Fibroblast of the aortic adventitia (primary cell): ENCODE measurements around the genes CNEP1R1, HEATR3 and TENT4B.

- CAGE, long polyA plus RNA, result no peak
Measured at GRCh38 chr16:47698133-47698711, 237.1 kb downstream of the PHKB start.

DNA sequence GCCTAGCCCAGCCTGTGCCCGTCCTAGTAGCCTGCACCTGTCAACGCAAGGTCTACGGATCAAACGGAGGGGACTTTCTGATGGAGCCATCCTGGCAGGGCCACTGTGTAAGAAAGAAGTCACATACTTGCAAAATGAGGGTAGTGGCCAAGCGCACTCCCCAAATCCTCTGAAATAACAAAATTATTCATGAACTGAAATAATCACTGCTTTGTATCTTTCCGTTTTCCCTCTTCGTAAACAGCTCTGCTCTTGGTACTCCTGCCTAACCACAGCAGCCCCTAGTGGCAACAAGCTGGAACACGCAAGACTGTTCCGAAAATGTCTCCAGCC, 100.9 kb downstream of the ABCC12 start:
- CAGE, long polyA plus RNA, result no peak

- CAGE, long polyA plus RNA, result no peak
Measured at GRCh38 chr16:48245167-48245435, 1.0 kb downstream of the LONP2 start.

GRCh38 chr16:48501755-48502551, 108.0 kb downstream of the N4BP1 start:
- CAGE, long polyA plus RNA, result no peak

DNA sequence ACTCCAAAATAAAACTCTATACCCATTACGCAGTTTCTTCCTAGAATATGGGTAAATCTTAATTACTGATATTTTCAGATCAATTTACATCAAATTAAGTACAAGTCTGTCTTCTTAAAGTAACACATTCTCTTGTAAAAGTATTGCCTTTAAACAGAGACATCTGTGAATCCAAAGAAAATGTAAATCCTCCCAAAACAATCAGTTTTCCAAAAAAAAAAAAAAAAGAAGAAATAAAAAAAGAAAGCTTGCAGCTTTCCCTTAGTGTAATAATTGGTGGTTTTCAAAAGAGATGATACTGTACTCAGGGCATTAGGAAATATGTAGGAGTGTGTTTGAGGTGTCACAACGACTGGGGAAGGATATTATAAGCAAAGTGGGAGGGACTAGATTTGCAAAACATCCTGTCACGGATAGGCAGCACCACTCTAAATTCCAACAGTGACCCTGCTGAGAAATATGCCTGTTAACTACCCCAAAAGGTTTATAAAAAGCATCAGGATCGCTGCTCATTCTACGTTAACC, 51.8 kb downstream of the N4BP1 start:
- CAGE, long polyA plus RNA, result no peak

DNA sequence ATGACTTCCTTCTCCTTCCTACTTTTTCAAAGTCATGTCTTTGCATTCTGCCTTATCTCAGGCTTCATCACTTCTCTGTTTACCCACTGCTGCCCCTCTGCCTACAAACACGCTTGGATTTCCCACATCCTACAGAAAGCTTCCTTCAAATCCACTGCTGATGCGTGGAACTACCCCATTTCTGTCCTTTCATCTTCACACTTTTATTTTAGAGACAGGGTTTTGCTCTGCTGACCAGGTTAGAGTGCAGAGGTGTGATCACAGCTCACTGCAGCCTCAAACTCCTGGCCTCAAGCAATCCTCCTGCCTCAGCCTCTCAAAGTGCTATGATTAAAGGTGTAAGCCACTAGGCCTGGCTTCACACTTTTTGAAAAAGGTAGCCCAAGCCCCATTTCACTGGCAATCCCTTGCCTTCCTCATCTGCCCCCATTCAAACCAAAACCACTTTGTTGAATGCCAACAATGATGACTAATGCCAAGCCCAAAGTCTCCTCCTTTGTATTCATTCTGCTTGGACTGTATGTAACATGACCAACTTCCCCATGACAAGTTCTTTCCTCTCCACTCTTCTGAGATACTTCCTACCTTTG, 33.2 kb downstream of the N4BP1 start:
- CAGE, long polyA plus RNA, result no peak

DNA sequence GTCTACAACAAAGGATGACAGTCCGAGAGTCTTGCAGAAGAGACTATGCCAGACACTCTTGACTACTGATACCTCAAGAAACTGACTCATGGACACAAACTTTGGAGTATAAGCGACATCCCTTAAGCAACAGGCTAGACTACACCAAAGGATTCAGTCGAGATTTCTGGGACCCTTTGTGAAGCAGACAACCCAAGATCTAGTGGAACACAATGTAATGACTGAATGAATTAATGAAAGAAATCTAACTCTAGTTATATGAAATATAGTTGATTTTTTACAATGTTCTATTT, 22.9 kb downstream of the N4BP1 start:
- CAGE, long polyA plus RNA, result no peak

- CAGE, long polyA plus RNA, result no peak
Measured at GRCh38 chr16:49019718-49020415, 261.8 kb downstream of the CBLN1 start.

DNA sequence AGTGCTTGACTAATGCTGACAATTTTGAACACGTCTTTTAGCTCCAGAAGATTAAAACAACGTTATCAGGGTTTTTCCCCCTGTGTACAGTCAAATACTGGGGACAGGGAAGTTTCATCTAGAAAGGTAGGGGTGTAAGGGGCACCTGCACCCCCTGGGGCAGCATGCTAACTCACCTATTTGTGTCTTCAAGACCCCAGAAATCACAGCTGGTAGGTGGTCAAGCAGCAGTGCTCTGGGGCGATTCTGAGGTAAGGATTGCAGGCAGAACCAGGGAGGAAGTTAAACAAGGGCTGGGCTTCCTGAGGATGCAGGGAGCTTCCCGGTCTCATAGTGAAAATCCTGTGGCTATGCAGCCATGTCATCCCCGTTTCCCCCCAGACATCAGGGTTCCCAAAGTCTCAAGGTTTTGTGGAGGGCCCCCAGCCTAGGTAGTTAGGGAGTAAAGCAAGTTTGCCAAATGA, 78.4 kb downstream of the C16orf78 start:
- CAGE, long polyA plus RNA, result no peak

DNA sequence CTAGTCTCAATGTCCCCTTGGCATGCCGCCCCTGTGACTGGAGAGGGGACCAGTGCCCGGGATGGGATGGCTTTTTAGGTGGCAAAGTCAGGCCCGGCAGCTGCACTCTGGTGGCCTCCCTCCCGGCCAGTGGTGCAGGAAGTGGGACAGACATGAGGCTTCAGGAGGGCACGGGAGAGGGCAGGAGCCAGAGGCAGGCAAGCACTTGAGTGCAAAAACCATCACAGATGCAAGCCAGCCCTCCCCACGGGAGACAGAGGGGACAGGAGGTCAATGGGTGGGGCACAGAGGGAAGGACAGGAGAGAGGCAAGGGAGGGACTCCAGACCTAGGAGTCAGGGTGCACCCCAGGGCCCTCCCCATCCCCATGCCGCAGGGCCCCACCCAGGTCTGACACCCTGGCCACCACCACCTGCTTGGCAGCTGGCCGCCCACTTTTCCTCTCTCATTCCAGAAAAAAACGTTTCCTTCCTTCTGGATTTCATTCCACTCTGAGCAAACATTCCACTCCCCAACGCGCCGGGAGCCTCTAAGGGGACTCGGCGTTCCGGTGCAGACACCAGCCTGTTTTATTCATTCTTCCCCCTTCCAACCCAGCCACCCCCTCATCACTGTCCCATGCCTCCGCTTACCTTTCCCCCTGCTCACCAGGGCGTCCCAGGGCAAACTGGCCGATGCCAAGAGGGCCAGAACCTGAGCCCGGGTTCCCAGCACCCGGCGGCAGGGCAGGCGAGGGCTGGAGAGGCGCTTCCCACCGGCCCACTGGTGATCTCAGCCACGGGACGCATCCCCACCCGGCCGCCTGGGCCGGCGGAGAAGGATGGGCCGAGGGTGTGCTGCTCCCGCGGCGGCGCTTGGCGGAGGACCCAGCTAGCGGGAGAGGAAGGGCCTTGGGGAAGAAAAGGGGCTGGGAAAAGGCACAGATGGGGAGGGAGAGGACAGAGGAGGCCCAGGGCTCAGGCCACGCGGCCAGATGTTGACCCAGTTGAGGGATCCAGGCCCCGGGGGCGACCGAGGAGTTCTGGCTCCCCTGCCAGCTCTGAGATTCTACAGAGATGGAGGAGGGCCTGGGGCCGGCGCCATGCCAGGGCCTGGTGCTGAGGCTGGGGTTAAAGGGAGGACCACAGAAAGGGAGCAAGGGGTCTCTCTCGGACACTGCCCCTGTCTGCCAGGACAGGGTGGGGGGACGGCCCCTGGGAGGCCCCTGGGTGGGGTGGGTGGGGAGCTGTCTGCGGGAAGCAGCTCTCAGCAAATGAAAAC, 192.0 kb downstream of the ZNF423 start:
- CAGE, long polyA plus RNA, result no peak

DNA sequence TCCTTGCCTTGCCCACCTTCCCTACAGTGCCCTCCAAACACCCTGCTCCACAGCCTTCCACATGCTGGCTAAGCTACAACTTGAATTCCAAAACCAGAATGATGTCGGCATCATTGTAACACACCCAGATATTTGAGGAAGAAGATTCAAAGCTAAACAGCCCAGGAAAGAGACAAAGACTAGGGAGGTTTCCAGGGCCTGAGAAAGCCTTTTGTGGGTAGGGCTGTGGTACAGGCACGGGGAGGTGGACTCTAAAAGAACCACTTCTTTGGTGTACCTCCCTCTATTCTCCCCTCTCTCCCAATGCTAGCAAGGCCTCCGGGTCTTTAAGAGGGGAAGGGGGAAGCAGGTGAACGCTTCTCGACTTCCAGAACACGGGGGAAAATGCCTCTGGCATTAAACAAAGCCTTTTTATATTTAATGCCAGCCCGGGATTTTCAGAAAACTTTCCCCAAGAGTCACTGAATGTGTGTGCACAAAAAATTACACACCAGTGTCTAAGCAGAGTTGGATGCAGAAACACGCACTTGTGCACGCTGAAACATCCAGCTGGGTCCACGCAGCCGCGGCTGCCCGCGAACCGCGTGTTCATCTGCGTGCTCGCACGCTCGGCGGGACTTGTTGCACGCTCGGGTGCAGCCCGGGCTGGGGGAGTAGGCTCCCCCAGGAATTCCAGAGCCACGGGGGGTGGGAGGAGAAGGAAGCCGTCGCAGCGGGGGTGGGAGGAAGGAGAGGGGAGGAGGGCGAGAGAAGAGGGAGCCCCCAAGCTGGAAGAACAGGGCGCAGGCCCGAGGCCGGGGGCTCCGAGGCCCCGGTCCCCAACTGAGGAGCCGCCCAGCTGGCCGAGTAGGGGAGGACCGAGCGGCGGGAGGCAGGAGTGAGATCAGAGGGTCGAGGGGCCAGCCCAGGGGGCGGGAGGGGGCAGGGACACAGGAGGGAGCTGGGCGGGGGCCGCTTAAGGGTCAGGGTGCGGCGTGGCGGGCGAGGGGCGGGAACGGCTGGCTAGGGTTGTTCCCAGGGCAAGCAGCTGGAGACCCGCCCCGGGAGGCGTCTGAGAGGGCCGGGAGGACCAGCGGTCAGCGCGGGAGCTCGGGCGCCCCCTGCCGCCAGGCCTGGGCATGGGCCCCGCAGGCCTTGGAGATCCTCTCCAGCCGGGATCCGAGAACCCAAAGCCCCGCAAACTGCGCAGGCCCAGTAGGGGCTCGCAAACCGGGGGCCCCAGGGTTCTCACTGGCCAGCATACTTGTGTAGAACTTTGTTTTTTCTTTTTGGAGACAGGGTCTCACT, 20.3 kb upstream of the ZNF423 start:
- CAGE, long polyA plus RNA, result no peak

- CAGE, long polyA plus RNA, result no peak
Measured at GRCh38 chr16:50024835-50025369, at the start of gene CNEP1R1. CNEP1R1 (plus strand) TSS chr16:50025225.

DNA sequence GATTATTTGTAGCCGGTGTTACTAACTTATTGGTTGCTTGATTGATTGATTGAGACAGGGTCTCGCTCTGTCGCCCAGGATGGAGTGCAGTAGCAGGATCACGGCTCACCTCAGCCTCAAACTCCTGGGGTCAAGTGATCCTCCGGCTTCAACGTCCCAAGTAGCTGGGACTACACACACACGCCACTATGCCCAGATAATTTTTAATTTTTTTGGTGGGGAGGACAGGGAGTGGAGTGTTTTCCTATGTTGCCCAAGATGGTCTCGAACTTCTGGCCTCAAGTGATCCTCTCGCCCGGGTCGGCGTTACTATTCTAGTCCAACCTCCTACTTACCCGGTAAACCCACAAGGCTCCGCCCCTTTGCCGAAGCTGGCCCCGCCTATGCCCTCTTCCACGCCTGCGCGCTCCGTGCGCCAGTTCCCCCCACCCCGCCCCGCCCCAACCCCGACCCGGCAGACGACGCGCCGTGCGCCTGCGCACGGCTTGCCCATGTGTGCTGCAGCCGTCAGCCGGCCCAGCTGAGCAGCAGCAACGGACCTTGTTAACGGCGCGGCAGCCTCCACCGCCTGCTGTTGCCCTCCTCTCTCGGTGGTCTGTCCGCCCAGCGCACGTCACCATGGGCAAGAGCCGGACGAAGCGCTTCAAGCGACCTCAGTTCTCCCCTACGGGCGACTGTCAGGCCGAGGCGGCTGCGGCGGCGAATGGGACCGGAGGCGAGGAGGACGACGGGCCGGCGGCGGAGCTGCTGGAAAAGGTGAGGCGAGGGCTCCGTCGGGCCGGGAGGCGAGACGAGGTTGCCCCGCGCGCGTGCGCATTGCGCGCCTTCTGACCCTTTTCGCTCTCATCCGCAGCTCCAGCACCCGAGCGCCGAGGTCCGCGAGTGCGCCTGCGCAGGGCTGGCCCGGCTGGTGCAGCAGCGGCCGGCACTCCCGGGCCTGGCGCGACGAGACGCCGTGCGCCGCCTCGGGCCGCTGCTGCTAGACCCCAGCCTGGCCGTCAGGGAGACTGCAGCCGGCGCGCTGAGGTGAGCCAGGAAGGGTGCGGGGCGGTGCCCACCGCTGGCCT, at the start of gene HEATR3:
Gene HEATR3 (plus strand): TSS at position 457 of the 1,067 bp plus-strand sequence.
- CAGE, long polyA plus RNA, result no peak

DNA sequence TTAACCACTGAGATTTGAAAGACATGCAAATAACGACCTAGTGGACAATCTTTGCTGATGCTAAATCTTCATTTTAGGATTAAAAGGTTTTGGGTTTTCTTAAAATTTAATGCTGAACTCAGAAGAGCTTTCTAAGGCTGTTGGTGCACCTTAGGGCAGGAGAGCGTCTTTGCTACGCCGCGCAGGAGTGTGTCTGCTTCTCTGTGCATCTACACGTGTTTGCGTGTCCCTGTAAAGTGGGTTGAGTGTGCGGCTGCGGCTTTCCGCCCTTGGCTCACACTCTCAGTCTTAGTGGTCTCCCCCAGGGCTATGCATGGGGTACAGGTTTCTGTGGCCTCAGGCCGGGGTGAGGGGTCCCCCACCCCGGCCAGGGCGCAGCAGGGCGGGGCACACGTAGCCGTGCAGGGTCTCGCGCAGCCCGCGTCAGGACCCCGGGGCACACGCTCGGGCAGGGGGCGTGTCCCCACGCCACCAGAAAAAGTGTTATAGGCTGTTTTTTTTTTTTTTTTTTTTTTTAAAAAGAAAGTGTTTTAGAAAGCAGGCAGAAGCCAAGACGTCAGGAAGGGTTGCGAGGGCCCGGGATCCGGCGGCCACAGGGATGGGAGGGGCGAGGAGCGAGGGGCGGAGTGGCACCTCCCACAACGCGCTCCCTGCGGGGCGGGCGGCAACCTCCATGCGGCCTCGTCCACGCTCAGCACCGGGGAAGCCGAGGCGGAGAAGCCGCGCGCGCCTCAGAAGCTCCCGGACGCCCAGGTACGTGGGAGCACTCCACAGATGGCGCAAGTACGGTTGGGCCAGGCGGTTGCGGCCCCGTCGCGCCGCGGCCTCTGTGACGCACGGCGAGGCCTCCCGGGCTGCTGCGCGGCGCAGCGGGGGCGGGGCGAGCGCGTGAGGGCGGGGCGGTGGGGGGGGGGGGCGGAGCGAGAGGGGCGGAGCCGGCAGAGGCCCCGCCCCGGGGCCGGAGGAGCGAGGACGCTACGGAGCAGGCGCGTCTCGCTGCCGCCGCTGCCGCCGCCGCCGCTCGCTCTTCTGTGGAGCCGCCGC, at the start of gene TENT4B:
Gene TENT4B (plus strand): TSS at position 1,027 of the 1,044 bp plus-strand sequence.
- CAGE, long polyA plus RNA, result no peak

DNA sequence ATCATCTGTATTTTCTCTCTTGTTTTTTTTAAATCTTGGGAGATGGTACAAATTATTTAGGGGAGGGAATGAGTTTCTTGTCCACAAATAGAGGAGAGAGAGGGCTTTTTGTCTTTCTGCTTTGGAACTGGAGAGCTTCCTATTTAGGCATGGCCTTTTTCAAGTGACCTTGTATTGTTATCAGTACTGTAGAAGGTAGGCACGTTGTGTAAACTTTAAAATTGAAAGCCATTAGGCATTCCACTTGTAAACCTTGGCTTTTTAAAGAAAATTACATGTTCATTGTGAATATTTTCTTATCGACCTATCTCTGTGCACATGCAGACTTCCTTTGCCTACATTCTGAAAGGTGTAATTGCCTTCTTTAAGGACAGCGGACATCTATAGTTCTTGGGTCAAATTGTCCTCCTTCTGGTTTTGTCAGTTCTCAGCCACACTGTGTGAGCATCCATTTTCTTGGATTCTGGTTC, 50.2 kb downstream of the TENT4B start:
- CAGE, long polyA plus RNA, result no peak

DNA sequence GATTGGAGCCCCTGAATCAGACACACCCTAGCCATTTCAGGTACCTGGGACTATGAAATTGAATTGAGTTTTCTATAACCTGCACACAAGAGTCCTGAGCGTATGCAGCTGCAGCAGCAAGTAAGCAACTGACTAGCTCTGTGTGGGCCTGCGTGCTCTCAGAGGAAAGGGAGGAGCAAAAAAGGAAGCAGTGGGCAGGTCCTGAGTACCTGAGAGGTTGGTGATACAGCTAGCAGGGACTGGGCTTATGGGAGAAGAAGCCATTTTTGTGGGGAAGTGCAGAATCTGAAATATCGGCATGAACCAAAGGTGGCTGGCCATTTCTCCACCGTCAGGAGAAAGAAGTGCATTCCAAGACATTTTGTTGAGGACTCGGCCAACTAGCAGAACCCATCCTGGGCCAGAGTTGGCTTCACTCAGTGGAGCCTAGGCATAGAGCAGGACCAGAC, 27.3 kb upstream of the BRD7 start:
- CAGE, long polyA plus RNA, result no peak

- CAGE, long polyA plus RNA, result no peak
Measured at GRCh38 chr16:50498710-50499160, 49.5 kb upstream of the NKD1 start.

- CAGE, long polyA plus RNA, result no peak
Measured at GRCh38 chr16:50593715-50594746, 45.8 kb downstream of the NKD1 start.

DNA sequence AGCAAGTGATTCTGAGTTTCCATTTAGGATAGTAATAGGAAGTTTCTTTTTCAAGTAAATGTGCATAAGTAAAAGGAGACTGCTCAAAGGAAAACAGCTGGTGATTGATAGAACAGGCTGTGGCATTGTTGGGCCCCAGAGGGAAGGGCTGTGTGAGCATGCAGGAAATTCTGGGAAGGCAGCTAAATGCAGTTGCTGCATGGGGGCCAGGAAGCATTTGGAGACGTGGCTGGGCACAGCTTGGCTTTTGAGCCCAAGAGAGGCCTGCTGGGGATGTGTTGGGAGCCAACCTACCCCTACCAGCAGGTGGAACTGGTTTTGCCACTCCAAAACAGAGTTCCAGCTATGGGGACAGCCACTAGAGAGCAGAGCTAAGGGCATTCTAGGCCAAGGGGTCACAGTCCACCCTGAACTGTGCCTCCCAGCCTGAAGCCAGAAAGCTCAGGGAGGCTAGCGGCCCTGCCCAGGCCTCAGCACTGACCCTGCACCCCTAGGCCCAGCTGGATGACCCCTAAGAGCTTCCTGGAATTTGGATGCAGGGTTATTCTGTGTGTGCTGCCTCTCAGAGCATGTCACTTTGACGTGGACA, 12.5 kb downstream of the SNX20 start:
- CAGE, long polyA plus RNA, result no peak

DNA sequence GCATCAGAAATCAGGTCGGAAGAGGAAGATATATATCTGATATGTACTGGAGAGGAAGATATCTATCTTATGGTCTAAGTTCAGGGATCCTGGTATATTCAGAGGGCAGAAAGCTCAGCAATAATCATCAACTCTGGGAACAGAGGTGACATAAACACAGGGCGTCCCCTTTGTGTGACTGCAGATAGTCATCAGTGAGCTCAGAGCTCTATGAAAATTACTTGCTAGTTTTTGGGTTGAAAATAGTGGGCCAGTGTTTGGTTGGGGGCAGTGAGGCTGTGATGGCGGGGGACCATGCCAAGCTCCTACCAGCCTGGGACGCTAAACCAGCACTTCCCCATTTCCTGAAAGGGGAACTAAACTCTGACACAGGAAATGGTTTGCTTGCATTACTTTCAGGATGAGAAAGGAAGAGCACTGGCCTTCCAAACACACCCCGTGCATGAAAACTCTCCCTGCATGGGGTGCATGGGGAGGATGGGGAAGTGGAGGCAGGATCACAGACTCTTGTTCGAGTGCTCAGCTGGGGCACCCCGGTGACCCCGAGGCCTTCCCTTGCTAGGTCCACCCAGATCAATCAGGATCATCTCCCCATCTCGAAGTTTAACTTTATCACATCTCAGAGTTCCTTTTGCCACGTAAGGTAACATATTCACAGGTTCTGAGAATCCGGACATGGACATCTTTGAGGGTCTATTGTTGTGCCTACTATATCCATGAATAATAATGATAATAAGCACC, 15.9 kb downstream of the NOD2 start:
- CAGE, long polyA plus RNA, result no peak